Measurements from ENCODE around the genes ZKSCAN1, ZNF3 and TSC22D4.

DNA sequence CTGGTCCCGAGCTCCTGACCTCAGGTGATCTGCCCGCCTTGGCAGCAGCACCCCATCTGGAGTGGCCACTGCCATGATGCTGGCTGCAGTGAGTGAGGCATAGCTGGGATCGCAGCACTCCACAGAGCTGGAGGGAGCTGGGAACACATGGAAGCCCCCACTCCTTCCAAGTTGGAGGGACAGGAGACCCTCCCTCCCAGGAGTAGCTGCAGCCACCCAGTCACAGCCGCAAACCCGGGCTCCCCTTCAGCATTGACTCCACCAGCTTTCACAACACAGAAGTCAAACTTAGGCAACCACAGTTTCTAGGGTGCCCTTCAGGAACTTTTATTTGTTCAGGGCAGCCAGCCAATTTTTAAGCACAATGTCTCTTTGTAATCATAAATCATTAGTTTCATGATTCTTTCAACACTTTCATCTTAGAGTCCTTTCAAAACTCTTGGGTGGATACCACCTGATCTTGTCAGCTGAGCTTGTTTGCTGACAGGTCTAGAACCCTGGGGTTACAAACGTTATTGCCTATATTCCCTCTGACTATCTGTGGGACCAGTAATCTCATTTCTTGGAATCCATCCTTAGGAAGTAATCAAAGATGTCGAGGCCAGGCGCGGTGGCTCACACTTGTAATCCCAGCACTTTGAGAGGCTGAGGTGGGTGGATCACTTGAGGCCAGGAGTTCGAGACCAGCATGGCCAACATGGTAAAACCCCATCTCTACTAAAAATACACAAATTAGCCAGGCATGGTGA is 2.7 kb upstream of the ZKSCAN1 start:
- CAGE, long polyA plus RNA = no peak
- RRBS = no CpG with 5 or more reads among the region's 10 CpGs

GRCh38 chr7:100015112-100015743 is at the start of gene ZKSCAN1:
Gene ZKSCAN1 (plus strand): TSS chr7:100015596.
- CAGE, long polyA plus RNA = start-site peak on the plus strand at chr7:100015602-100015626, 45 and 22 reads in 2 replicates
- RRBS = 1% methylated on average over 11 of the region's 32 CpGs

DNA sequence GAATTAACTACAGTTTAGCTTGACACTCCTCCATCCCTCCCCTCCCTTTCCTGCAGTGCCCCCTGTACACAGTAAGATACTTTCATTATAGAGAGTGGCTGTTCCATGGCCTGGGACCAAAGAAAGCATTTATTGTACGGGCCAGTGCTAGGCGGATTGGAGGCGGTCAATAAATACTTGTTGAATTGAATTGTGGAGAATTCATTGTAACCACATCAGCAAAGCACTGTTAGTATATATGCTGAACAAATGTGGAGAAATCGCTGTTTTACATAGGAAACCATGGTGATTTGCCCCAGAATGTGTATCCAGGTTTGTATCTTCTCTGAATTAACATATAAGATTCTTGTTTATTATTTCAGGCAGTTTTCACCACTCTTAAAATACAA is 1.2 kb downstream of the ZKSCAN1 start:
- CAGE, long polyA plus RNA = no peak
- RRBS = no CpG with 5 or more reads among the region's 4 CpGs

DNA sequence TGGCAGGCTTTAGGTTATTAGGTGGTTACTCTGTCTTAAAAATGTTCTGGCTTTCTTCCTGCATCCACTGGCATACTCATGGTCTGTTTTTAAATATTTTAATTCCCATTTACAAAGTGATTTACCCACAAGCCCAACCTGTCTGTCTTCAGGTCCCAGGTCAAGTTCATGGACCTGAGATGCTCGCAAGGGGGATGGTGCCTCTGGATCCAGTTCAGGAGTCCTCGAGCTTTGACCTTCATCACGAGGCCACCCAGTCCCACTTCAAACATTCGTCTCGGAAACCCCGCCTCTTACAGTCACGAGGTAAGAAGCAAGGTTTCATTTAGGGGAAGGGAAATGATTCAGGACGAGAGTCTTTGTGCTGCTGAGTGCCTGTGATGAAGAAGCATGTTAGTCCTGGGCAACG is 8.6 kb downstream of the ZKSCAN1 start:
- CAGE, long polyA plus RNA = no peak
- RRBS = no CpG with 5 or more reads among the region's 9 CpGs

- CAGE, long polyA plus RNA = no peak
- RRBS = 2% methylated on average over 15 of the region's 55 CpGs
These were observed at the start of gene ZNF3 for GRCh38 chr7:100081567-100082289. Gene ZNF3 (minus strand): TSS chr7:100081723.

- CAGE, long polyA plus RNA = start-site peak on the minus strand at chr7:100089935-100090061, 25 and 29 reads in 2 replicates
- RRBS = no CpG with 5 or more reads among the region's 10 CpGs
These were observed 893 bp downstream of the COPS6 start for GRCh38 chr7:100089472-100090252.

- CAGE, long polyA plus RNA = no peak
- RRBS = 61% methylated on average over 1 of the region's 11 CpGs
These were observed 2.7 kb downstream of the TRAPPC14 start for GRCh38 chr7:100155775-100156278.

GRCh38 chr7:100157664-100158589 is 596 bp downstream of the TRAPPC14 start:
- CAGE, long polyA plus RNA = no peak
- RRBS = under 1% methylated on average over 41 of the region's 65 CpGs

- CAGE, long polyA plus RNA = no peak
- RRBS = no CpG with 5 or more reads among the region's 15 CpGs
These were observed 23.7 kb downstream of the PVRIG start for GRCh38 chr7:100243314-100243936.

GRCh38 chr7:100346731-100347964 is 10.8 kb upstream of the PILRB start:
- CAGE, long polyA plus RNA = no peak
- RRBS = no CpG with 5 or more reads among the region's 9 CpGs

DNA sequence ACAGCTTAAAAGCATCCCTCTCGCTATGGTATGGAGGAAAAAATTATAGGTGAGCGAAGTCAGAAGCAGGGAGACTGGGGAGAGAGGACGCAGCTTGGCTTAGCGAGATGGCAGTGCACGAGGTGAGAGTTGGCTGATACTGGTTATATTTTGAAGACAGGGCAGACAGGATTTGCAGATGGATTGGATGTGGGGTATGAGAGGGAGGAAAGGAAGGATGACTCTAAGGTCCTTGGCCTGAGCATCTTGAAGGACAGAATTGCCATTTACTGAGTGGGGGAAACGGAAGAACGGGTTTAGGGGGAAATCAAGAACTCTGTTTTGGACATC is 10.6 kb downstream of the PILRA start:
- CAGE, long polyA plus RNA = no peak
- RRBS = no CpG with 5 or more reads among the region's 7 CpGs

DNA sequence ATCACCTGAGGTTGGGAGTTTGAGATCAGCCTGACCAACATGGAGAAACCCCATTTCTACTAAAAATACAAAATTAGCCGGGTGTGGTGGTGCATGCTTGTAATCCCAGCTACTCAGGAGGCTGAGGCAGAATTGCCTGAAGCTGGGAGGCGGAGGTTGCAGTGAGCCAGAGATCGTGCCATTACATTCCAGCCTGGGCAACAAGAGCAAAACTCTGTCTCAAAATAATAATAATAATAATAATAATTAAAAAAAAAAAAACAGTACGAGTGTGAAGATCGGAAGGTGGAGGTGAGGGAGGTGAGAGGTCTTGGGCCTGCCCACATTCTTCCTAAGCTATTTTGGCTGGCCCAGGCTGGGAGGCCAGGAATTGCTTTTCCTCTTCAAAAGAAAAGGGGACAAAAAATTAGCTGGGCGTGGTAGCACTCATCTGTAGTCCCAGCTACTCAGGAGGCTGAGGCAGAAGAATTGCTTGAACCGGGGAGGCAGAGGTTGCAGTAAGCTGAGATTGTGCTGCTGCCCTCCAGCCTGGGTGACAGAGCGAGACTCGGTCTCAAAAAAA is 3.8 kb upstream of the PPP1R35 start:
- CAGE, long polyA plus RNA = no peak
- RRBS = no CpG with 5 or more reads among the region's 9 CpGs

DNA sequence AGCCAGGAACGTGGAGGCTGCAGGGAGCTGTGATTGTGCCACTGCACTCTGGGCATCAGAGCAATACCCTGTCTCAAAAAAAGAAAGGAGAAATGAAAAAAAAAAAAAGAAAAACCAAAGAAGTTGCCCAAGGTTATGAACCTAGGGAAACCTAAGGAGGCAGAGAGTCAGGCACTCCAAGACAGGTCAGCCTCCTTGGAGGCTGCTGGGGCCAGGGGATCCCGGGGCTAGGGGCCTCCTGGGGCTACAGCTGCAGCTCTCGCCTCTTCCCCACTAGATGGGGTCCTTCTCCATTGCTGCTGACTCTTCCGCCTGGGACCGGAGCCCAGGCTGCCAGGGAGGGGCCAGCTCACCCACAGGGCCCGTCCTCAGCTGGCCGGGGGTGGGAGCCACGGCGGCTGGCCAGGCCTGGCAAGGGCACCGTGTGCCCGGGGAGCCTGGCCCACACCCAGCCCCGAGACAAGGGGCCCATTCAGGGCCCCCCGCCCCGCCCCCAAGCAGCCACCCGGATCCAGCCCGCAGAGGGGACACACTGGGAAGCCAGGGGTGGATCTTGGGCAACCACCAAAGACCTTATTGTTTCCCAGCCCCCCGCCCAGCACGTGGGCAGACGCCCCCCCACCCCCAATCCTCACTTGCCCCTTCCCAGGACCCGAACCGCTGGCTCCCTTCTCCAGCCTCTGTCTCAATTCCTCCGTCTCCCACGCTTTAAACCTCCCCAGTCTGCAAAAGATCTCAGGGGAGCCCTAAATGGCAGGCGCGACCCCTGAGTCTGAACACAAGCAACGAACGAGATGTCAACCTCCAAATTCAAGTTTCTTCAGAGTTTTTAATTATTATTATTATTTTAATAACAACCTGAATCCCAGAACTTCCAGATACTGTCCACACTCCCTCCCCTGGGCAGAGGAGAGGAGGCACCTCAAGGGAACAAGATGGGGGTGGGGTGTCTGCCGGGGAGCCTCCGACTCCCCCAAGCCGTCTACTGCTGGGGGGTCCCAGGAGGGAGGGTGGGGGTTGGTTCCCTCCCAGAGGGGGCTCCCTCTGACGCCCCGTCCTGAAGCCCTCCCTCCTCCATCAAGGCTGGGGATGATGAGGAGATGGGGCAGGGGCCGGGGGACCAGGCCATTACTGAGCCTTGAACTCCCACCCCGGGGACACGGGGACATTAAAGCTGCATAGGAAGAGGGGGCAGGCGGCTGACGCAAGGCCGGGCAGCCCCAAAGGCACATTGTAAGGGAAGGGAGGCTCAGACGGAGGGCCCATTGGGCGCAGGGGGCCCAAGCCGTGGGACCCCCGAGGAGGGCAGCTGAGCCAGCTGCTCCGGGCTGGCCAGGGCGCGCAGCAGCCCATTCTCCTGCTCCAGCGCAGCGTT is 2.1 kb upstream of the SPACDR start:
- CAGE, long polyA plus RNA = no peak
- RRBS = 36% methylated on average over 23 of the region's 47 CpGs

GRCh38 chr7:100472397-100473461 is 6.3 kb downstream of the TSC22D4 start:
- CAGE, long polyA plus RNA = no peak
- RRBS = no CpG with 5 or more reads among the region's 24 CpGs

GRCh38 chr7:100478661-100479718 is at the start of gene TSC22D4:
Gene TSC22D4 (minus strand): TSS chr7:100479214.
- CAGE, long polyA plus RNA = start-site peak on the minus strand at chr7:100479164-100479211, 100 and 217 reads in 2 replicates
- RRBS = under 1% methylated on average over 27 of the region's 44 CpGs

GRCh38 chr7:100565814-100566276 is 7.9 kb downstream of the SAP25 start:
- CAGE, long polyA plus RNA = no peak
- RRBS = no CpG with 5 or more reads among the region's 8 CpGs

GRCh38 chr7:100576103-100577225 is 2.8 kb upstream of the SAP25 start:
- CAGE, long polyA plus RNA = no peak
- RRBS = no CpG with 5 or more reads among the region's 27 CpGs

DNA sequence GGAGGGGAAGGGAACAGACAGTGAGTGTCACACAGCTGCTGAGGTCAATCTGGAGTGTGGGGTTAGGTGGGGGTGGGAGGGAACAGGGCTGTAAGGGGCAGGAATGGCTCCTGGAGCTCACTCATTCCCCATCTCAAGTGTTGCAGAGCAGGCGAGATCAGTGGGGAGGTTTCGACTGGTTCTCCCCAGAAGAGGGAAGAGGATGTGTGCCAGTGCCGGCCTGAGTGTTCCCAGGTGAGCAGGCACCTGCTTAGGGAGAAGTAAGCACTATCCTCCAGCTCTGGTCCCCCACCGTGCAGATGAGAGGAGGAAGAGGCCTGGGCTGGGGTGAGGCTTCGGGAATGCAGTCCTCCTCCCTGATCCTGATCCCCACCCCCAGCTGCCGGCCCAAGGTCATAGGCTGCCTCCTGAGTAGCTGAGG is 1.4 kb downstream of the LRCH4 start:
- CAGE, long polyA plus RNA = no peak
- RRBS = no CpG with 5 or more reads among the region's 6 CpGs

DNA sequence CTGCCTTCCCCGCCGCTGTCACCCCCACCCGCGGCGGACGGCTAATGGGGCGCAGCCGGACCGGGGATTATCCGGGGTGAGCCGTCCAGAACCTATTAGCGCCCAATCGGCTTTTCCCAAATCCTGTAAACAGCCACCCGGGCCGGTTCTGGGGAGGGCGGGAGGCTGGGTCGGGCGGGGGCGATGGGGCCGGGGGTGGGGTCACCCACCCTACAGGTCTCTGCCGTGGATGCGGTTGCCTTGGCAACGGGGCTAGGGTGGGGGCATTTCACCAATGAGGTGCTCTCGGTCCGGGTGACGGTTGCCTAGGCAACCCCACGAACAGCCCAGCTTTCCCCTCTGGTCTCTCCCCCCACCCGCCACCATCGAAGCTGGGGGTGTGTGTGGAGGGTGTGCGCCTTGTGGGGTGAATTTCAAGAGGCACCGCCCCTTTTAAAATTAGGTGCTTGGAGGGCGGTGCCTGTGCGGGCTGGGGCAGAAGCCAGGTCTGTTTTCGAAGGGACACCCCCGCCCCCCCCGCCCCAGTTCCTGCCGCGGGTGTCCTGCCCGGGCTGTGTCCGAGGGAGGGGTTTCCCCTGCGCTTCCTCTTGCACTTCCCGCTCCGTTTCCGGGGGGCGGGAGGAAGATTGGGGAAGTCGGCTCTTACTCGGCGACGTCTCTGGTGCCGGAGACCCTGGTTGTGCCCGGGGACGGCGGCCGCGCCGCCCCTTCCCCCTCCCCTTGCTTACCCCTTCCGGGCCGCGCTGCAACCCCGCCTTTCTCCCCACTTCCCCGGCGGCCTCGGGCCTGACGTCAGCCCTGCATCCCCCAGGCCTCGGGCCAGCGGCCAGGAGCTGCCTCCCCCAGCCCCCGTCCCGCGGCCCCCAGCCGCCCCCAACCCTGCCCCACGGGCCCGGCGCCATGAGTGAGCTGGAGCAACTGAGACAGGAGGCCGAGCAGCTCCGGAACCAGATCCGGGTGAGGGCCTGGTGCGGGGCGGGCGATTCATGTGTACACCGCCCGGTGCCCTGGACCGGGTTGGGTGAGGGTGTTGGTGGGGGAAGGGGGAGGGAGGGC is 2.2 kb downstream of the GNB2 start:
- CAGE, long polyA plus RNA = no peak
- RRBS = 4% methylated on average over 46 of the region's 82 CpGs

- CAGE, long polyA plus RNA = no peak
- RRBS = 95% methylated on average over 5 of the region's 29 CpGs
These were observed 14.6 kb downstream of the EPHB4 start for GRCh38 chr7:100812619-100813276.